CD14-positive monocyte (primary cell): Measurements from ENCODE around the gene REV3L.

GRCh38 chr6:110355171-110355433 lies 3.0 kb downstream of the METTL24 start:
- CAGE, long polyA plus RNA: no peak

GRCh38 chr6:110511519-110511904 lies 35.1 kb upstream of the SLC22A16 start:
- CAGE, long polyA plus RNA: no peak

DNA sequence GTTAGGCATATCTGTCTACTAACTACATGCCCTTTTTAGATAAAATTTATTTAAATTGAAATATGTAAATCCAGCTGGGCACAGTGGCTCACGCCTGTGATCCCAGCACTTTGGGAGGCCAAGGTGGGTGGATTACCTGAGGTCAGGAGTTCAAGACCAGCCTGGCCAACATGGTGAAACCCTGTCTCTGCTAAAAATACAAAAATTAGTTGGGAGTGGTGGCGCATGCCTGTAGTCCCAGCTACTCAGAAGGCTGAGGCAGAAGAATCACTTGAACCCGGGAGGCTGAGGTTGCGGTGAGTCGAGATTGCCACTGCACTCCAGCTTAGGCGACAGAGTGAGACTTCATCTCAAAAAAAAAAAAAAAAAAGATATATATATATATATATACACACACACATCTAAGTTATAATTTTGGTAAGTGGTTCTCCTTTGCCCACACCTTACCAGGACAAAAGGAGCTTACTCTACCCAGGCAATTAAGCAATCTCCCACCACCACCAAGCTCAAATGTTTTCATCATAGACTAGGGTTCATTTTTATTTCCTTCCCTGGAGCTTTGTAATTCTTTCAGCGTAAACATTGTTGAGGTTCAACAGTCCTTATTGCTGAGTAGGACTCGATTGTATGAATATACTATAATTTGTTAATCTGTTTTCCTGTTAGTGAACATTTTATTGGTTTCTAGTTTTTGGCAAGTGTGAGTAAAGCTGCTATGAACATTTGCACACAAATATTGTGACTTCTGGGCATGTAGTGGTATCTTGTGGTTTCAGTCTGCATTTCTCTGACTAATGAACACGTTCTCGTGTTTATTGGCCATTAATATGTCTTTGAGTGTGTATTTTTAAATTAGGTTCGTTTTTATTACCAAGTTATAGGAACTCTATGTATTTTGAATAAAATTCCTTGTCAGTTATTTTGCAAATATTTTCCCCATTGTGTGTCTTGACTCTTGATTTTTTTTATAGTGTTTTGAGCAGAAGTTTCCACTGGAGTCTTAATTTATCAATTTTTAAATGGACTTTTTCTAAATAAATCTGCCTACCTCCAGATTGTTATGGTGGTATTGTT lies 23.6 kb downstream of the AMD1 start:
- CAGE, long polyA plus RNA: no peak

- CAGE, long polyA plus RNA: no peak
Observed at GRCh38 chr6:111109960-111110630, 22.8 kb downstream of the SLC16A10 start.

GRCh38 chr6:111283463-111284621 lies 24.7 kb downstream of the MFSD4B start:
- CAGE, long polyA plus RNA: no peak

GRCh38 chr6:111346013-111346433 lies 86.9 kb downstream of the MFSD4B start:
- CAGE, long polyA plus RNA: no peak

GRCh38 chr6:111482343-111483348 lies at the start of gene REV3L:
TSS of gene REV3L (minus strand) at chr6:111483218.
- CAGE, long polyA plus RNA: start-site peak on the minus strand at chr6:111483127-111483232, 95 and 60 reads in 2 replicates

- CAGE, long polyA plus RNA: no peak
Observed at GRCh38 chr6:111483349-111483998, 456 bp upstream of the REV3L start.

DNA sequence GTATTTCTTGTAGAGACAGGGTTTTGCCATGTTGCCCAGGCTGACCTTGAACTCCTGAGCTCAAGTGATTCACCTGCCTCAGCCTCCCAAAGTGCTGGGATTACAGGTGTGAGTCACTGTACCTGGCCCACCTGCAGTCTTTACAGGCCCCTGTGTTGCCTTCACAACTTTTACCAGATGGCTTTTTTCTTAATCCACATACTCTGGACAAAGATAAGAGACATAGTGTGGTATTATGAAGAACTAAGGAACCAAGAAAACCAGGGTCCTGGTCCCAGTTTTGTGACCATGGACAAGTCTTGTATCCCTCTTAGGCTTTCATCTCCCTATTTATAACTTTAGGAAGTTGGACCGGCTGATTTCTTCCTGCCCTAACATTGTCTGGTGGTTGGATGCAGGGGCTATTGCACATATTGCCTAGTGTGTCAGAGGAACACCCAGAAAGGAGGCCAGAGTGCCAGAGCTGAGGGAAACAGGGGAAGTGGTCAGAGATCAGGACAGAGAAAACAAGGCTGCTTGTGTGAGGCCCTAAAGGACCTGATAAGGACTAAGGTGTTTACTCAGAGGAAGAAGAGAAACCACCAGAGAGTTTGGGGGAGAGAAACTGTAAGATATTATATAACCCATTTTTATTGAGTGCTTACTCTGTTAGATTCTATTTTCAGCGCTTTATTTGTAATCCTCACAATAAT lies 53.7 kb upstream of the REV3L start:
- CAGE, long polyA plus RNA: no peak

GRCh38 chr6:111597540-111598058 lies 8.1 kb downstream of the TRAF3IP2 start:
- CAGE, long polyA plus RNA: no peak

DNA sequence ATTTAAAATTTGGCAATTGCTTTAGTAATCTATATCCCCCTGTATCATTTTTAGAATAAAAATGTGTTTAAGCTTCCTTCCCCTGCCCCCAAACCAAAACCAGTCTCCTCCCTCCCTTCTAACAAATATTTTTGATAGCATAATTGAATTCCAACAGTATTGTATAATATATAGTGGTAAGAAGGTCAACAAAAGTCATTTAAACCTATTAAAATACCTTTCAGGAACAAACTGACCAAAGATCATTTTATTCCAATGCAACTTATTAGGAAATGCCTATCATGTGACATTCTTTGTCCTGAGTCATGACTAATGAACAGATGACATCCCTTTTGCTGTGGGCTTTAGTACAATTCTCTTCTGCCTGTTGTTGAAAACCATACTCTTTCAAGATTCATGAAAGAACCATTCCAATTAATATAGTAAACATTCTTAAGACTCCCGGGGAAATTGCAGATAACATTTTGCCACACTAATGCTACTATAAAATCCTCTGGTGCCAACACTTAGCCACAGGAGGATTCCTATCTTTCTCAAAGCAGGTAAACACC lies 51.5 kb upstream of the TRAF3IP2 start:
- CAGE, long polyA plus RNA: no peak

DNA sequence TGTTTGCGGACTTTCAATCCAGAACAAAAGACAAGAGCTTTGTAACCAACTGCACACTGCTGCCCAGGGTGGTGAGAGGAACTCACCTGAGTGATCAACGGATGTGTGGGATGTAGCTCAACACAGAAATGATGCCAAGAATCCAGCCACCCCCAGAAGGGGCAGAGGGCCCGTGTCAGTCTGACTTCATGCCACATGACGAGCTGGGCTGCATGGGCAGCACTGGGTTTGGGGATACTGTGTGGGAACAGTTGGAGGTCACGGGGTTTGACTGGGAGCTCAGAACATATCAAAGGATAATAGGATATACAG lies 79.4 kb upstream of the TRAF3IP2 start:
- CAGE, long polyA plus RNA: no peak

GRCh38 chr6:111794841-111795285 lies 78.4 kb downstream of the FYN start:
- CAGE, long polyA plus RNA: no peak

DNA sequence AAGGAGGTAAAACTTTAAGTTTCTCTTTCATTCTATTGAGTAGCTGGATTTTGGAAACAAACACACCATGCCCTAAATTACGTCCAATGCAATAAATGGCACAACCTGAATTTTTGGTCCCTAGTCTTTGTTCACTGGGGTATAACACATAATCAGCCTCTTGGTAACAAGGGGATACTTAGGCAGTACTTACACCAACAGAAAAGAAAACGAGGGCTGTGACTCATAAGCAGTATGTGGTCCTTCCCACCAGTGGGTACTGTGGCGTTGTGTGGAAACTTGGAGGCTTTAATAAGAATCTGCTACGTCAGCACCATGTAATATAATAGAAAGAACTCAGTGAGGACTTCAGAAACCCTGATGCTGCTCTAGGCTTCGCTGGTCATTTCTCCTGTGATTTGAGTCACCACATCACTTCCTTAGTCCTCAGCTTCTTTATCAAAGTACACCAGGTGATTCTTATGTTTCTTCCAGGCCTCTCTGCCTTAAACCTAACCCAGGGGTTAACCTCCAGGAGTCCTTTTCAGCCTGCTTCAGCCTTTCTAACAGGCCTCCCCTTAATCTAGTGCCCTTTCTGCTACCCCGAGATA lies 68.7 kb downstream of the FYN start:
- CAGE, long polyA plus RNA: no peak

DNA sequence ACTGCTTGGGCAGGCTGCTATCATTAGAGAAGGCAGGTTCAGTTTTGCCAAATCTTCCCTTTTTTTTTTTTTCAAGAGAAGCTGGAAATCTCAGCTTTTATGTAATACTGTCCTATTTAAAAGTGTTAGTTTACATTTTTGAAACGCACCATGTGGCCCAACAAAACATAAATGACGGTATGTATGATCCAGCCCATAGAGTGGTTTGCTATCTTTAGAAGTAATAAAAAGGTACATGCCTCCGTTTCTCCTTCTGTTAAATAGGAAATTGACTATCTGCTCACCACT lies 21.5 kb downstream of the FYN start:
- CAGE, long polyA plus RNA: no peak

DNA sequence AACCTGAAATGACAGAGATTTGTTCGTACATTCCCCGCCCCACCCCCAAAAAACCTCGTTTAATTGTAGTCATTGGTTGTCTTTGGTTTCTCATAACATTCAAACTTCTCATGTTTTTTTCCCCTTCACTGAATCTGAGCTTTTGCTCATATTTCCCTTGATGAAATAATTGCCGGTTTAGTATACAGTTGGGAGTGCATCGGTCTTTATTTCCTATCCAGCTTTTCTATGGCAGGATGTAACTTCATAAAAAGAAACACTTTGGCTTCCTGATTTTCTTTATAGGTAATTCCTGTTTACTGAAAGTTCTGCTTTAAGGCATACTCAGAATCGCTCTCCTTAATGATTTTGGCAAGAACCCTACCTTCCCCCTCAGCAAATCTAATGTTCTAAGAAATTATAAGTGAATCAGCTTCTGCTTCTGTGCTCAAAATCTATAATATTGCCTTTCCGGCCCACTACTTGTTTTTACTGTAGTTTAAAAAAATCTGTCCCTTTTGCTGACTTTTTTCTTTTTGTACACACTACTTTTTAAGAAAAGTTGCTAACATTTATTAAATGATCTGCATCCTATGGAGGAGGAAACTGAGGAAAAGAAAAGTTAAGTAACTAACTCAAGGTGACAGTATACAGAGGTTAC lies 1.0 kb upstream of the FYN start:
- CAGE, long polyA plus RNA: no peak

- CAGE, long polyA plus RNA: no peak
Observed at GRCh38 chr6:111960026-111960379, 86.8 kb upstream of the FYN start.

GRCh38 chr6:112043069-112044028 lies 10.6 kb upstream of the CCN6 start:
- CAGE, long polyA plus RNA: no peak

GRCh38 chr6:112250968-112252103 lies 3.0 kb downstream of the LAMA4 start:
- CAGE, long polyA plus RNA: no peak

DNA sequence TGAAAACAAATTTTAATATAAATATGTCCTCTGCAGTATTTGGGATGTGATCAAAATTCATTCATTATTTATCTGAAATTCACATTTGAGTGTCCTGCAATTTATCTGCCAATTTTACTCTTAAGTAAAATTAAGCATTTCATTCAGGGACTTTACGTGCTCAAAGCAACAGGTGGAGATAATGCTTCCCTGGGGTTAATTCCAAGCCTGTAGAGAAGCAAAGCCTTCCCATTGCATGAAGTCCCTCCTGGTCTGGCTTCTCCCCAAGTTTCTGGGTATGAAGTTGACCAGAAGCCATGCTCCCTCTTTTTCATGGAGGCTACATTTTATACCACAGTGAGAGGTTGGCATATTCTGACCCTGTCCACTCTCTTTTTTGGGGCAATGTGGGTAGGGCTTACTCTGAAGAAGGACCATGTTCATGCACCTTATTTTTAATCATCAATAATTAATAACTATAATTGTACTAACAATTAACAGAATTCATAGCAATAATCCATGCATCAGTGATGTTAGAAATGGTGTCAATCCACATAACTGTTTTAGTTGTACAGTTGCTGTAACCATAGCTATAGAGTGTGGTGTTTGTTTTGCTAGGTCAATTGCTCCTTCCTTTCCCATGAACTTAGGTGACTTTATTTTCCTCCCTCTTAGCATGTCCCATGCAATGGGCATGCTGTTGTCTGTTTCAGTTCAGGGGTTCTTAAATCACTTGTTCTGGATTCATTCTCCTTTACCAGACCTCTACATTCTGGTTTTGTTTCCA lies 1.7 kb downstream of the LAMA4 start:
- CAGE, long polyA plus RNA: no peak